SK-N-DZ (cell line): ENCODE data around the genes DENND1A and NEK6.

GRCh38 chr9:123137736-123138880 lies 104.6 kb downstream of the GPR21 start:
RAMPAGE:
- cytosol, long total RNA = no peak
- nucleus, long total RNA = no peak

DNA sequence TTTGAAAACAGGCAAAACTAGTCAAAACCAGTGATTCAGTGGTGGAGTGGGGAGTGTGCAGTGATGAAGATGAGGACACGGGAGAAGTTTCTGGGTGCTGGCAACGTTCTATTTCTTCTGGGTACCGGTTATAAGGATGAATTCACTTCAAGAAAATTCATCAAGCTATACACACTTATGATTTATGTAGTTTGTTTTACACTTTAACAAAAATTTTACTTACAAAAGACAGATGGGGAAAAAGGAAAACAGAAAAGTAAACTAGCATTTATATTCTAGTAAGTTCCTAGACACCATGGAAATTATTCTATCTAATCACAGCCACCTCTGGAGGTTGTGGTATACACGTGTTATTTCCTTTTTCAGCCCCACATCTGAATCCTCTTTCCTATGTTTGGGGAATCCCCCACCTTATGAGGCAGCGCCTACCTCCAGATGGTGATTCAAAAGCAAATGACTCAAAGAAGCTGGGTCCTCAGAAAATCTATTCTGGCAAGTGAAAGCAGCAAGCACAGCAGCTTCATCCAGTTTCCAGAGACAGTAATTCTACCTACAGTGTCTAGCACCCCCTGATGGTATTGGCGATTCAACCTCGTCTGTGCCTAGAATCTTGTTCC lies 43.2 kb downstream of the STRBP start:
RAMPAGE:
- cytosol, long total RNA = no peak
- nucleus, long total RNA = no peak

RAMPAGE:
- cytosol, long total RNA = no peak
- nucleus, long total RNA = no peak
Measured at GRCh38 chr9:123357904-123358630, 2.1 kb downstream of the CRB2 start.

DNA sequence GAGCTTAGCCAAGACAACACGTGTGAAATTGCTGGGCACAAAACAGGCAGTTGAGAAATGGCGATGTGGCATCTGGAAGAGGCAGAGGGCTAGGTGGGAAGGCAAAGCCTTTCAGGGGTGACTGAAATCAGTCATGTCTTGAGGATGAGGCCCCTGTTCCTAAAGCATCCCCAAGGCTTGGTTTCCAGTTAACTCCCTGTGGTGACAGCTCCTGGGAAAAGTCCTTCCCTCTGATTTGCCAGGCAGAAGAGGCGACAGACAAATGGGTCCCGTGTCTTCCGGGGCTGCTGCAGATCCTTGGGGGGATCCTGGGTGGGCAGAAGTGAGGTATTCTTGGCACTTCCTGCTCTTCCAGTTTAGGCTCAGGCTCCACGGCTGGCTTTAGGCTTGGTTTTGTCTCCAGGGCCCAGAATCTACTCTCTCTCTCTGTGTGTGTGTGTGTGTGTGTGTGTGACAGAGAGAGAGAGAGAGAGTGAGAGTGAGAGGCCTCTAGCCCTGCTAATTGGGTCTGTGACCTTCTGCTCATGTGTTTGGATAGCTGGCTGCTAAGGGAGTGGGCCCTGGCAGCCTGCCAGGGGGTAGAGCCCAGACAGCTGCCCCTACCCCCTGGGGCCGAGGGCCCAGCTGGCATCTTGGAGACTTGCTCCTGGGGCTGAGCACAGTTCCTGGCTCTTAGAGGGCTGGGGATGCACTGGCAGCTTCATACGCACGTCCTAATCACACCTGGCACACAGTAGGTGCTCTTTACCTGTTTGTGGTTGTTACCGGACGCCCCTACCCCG lies 39.2 kb downstream of the CRB2 start:
RAMPAGE:
- cytosol, long total RNA = no peak
- nucleus, long total RNA = no peak

RAMPAGE:
- cytosol, long total RNA = no peak
- nucleus, long total RNA = no peak
Measured at GRCh38 chr9:123526729-123528054, 171.2 kb downstream of the CRB2 start.

GRCh38 chr9:123542678-123543487 lies 186.9 kb downstream of the CRB2 start:
RAMPAGE:
- cytosol, long total RNA = no peak
- nucleus, long total RNA = no peak

GRCh38 chr9:123748289-123748609 lies 181.7 kb downstream of the DENND1A start:
RAMPAGE:
- cytosol, long total RNA = no peak
- nucleus, long total RNA = no peak

DNA sequence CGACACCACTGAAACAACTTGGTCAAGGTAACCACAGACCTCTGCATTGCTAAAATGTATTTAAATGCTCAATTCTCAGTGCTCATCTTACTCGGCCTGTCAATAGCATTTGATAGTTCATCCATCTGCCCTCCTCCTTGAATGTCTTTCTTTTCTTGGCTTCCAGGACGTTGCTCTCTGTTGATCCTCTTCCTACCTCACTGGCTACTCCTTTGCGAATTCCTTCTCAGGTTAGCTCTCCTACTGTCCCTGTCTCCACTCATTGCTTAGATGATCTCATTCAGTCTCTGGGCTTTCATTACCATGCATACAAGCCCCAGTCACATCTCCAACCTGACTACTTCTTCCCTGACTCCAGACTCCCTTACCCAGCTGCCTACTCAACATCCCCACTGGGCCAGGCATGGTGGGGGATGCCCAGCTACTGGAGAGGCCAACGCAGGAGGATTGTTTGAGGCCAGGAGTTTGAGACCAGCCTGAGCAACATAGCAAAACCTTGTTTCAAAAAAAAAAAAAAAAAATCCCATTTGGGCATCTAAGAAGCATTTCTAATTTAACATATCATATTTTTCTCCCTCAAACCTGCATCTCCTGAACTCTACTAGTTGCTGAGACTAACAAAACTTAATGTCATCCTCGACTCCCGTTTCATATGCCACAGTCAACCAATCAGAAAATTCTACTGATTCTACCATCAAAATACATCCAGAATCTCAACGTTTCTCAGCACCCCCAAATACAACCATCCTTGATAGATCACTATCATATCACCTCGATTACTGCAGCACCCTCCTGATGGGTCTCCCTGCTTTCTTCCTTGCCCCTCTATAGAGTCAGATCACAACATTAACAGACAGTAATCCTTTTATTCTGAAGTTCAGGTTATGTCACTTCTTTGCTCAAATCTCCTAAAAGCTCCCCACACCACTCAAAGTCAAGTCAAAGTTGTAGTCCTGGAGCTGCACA lies 47.8 kb downstream of the DENND1A start:
RAMPAGE:
- cytosol, long total RNA = no peak
- nucleus, long total RNA = no peak

GRCh38 chr9:123929672-123930538 lies at the start of gene DENND1A:
Gene DENND1A, minus strand, starts transcription at chr9:123930126.
RAMPAGE:
- cytosol, long total RNA = no peak
- nucleus, long total RNA = start-site peak on the minus strand at chr9:123929932-123929972, 90 and 35 reads in 2 replicates

DNA sequence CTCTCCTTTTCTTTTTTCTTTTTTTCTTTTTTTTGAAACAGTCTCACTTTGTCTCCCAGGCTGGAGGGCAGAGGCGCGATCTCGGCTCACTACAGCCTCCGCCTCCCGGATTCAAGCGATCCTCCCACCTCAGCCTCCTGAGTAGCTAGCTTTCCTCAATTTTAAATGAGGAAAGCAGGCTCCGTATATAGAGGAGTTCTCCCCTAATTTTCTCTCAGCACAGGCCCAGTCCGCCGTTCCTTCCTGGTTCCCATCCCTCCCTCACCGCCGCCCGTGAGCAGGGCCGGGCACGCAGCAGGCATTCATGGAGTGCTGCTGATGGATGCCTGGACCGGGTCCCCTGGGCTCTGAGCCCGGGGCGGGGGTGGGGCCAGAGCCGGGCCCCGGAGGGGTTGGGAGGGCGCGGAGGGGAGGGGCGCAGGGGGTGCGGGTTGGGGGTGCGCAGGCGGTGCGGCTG lies 33.5 kb downstream of the LHX2 start:
RAMPAGE:
- cytosol, long total RNA = no peak
- nucleus, long total RNA = no peak

RAMPAGE:
- cytosol, long total RNA = no peak
- nucleus, long total RNA = no peak
Measured at GRCh38 chr9:124251913-124252463, 5.8 kb upstream of the NEK6 start.

GRCh38 chr9:124256456-124256851 lies 1.3 kb upstream of the NEK6 start:
RAMPAGE:
- cytosol, long total RNA = no peak
- nucleus, long total RNA = no peak

GRCh38 chr9:124257736-124258689 lies at the start of gene NEK6:
Gene NEK6, plus strand, starts transcription at chr9:124257949.
RAMPAGE:
- cytosol, long total RNA = no peak
- nucleus, long total RNA = no peak

GRCh38 chr9:124259270-124260376 lies 1.9 kb downstream of the NEK6 start:
RAMPAGE:
- cytosol, long total RNA = no peak
- nucleus, long total RNA = no peak

RAMPAGE:
- cytosol, long total RNA = no peak
- nucleus, long total RNA = no peak
Measured at GRCh38 chr9:124292160-124292697, 34.5 kb downstream of the NEK6 start.

DNA sequence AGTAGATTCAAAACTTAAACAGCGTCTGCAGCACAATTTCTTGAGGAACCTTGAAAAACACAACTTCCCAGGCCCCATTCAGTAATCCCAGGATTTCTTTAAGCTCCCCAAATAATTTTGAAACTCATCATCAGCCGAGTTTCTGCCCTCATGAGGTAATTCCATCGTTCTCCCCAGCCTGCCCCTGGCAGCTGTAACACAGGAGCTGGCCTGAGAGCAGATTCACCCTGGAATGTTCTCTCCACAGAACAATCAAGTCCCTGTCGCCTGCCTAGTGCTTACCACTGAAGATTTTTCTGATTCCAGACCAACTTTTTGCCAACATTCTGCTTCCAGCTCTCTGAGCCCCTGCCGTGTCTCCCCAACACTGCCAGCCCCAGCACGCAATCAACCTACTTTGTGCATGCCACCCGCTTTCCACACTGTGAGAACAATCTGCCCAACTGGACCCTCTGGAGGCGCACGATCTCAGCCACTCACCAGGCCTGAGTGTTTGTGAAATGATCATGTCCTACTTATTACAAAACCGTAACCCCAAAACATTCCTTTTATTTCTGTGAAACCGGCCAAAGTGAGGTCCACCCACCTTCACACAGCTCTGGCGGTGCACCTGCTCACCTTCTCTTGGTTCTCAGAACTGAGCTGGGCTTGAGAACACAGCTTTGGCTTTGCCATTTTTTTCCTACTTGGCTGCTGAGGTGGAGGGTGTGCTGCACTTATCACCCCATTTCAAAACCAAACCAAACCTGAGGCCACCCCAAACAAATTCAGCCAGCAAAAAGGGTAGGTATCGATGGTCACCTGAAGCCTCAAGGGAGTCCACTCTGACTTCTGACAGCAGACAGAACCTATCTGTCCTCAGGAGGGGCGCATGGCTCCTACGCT lies 62.5 kb downstream of the PSMB7 start:
RAMPAGE:
- cytosol, long total RNA = no peak
- nucleus, long total RNA = no peak

DNA sequence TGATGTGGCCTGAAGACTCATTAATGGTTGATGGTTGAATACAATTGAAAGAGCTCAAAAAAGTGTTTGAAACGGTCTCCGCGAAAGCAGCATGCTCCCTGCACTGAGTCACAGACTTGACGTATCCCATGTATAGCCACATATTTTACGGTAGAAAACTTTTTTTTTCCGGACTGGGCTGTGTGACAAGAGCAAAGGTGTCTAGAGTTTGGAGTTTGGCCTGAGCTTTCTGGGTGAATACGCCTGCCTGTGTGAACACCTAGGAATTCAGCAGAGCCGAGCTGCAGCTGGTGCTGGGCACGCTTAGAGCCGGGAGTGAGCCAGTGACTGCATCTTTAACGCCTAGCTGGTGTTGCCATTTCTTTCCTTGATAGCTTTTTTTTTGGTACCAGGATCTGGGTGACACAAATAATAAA lies 51.9 kb downstream of the PSMB7 start:
RAMPAGE:
- cytosol, long total RNA = no peak
- nucleus, long total RNA = no peak

RAMPAGE:
- cytosol, long total RNA = no peak
- nucleus, long total RNA = no peak
Measured at GRCh38 chr9:124511380-124511990, 4.3 kb upstream of the NR5A1 start.

DNA sequence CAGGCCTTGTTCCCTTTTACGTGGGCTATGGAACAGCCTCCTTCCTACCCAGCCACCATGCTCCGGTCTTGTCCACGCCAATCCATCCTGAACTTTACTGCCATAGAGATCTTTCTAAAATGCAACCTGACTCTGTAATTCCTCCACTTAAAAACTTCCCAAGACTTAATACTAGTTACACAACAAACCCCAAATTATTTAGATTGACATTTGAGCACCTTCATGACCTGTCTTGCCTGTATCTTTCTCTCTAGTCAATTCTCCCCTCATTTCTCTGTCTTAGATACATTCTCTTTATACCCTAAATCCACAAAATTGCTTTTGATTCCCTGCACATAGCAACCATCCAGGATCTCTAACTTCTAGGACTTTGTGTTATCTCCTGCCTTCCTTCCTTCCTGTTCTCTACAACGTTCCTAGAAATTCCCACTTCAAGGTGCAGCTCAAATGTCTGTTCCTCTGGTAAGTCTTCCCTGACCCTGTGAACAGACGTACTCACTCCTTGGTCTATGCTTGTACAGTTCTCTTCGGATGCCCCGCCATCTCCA lies 24.8 kb upstream of the NR5A1 start:
RAMPAGE:
- cytosol, long total RNA = no peak
- nucleus, long total RNA = no peak

GRCh38 chr9:124556792-124557050 lies 49.5 kb upstream of the NR5A1 start:
RAMPAGE:
- cytosol, long total RNA = no peak
- nucleus, long total RNA = no peak